ENCODE results near the genes TNKS2 and FGFBP3.

CAGE:
- cytosol, long polyA minus RNA = no peak
- cytosol, long polyA plus RNA = no peak
- long polyA plus RNA = no peak
- nucleus, long polyA minus RNA = no peak
- nucleus, long polyA plus RNA = no peak
Observed at GRCh38 chr10:88825005-88825661, 22.6 kb downstream of the LIPM start.

GRCh38 chr10:88881261-88881696 is 1.2 kb downstream of the STAMBPL1 start:
CAGE:
- cytosol, long polyA minus RNA = no peak
- cytosol, long polyA plus RNA = no peak
- long polyA plus RNA = no peak
- nucleus, long polyA minus RNA = no peak
- nucleus, long polyA plus RNA = no peak

CAGE:
- cytosol, long polyA minus RNA = no peak
- cytosol, long polyA plus RNA = no peak
- long polyA plus RNA = no peak
- nucleus, long polyA minus RNA = no peak
- nucleus, long polyA plus RNA = no peak
Observed at GRCh38 chr10:88912260-88912792, 32.3 kb downstream of the STAMBPL1 start.

GRCh38 chr10:88980675-88981284 is 9.8 kb upstream of the FAS start:
CAGE:
- cytosol, long polyA minus RNA = no peak
- cytosol, long polyA plus RNA = no peak
- long polyA plus RNA = no peak
- nucleus, long polyA minus RNA = no peak
- nucleus, long polyA plus RNA = no peak

GRCh38 chr10:88982317-88982800 is 8.2 kb upstream of the FAS start:
CAGE:
- cytosol, long polyA minus RNA = no peak
- cytosol, long polyA plus RNA = no peak
- long polyA plus RNA = no peak
- nucleus, long polyA minus RNA = no peak
- nucleus, long polyA plus RNA = no peak

DNA sequence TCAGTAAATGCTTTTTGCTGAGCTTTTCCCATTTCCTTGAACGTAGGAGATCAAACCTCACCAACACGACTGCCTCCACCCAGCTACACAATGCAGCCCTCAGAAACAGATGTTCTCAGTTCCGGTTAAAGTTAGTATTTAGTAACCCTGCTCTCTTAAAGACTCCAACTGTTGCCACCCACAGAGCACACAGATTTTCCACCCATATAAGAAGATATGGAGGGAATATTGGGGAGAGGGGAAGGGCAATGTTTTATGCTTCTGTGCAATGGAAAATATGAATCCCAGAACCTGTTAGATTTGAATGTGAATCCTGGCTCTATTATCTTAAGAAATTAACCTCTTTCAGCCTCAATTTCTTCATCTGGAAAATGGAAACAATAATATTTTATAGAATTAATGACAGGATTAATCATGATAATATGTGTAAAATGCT is 96.8 kb downstream of the FAS start:
CAGE:
- cytosol, long polyA minus RNA = no peak
- cytosol, long polyA plus RNA = no peak
- long polyA plus RNA = no peak
- nucleus, long polyA minus RNA = no peak
- nucleus, long polyA plus RNA = no peak

DNA sequence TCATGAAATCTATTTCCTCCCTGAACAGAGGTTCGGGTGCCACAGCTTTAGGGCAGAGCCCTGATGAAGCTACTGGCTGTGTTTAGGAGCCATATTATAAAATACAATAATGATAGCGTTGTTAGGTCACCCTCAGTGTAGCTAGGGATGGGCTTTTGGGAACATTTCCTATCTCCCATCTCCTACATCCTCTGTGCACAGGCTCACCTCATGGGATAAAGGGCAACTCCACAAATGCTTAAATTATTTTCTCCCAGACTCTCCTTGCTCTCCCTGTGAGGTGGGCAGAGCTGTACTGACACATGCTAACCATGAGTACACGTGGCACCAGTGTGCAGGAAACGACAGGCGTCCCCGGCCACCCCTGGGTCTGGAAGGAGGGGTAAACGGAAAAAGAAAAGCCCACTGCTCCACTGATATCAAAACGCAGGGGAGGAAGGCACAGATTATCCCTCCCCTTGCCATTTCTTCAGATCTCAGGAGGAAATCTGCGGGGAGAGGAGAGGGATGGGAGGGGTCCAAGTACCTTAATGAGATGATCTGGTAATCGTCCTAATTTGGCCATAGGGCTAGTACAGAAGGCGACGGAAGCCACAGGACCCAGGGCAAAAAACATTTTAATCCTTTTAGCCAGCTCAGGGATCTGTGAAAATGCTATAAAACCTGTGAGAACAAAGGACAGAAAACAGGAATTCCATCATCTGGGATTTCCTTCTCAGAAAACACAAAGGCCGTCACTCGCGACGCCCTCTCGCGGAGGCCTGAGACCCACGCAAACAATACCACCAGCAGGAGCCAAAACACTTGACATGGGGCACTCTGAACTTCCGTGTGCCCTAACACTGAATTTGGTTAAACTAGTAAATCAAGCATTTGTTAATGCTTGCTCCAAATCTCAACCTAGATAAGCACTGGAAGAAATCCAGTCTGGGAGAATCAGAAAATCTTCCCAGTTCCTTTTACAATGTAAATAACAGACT is 17.7 kb upstream of the CH25H start:
CAGE:
- cytosol, long polyA minus RNA = no peak
- cytosol, long polyA plus RNA = no peak
- long polyA plus RNA = no peak
- nucleus, long polyA minus RNA = no peak
- nucleus, long polyA plus RNA = no peak

DNA sequence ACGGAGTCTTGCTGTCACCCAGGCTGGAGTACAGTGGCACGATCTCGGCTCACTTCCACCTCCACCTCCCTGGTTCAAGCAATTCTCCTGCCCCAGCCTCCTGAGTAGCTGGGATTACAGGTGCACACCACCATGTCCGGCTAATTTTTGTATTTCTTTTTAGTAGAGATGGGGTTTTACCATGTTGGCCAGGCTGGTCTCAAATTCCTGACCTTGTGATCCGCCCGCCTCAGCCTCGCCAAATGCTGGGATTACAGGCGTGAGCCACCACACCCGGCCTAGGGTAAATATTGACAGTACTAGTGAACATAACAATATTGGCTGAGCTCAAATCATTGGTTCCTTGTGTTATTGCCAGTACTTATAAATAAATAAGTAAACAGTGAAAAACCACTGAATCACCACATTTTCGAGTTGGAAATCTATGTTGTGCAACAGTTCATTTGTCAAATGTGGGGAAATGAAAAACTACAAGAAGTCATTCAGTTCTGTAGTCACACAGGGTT is 15.7 kb downstream of the RPP30 start:
CAGE:
- cytosol, long polyA minus RNA = no peak
- cytosol, long polyA plus RNA = no peak
- long polyA plus RNA = no peak
- nucleus, long polyA minus RNA = no peak
- nucleus, long polyA plus RNA = no peak

DNA sequence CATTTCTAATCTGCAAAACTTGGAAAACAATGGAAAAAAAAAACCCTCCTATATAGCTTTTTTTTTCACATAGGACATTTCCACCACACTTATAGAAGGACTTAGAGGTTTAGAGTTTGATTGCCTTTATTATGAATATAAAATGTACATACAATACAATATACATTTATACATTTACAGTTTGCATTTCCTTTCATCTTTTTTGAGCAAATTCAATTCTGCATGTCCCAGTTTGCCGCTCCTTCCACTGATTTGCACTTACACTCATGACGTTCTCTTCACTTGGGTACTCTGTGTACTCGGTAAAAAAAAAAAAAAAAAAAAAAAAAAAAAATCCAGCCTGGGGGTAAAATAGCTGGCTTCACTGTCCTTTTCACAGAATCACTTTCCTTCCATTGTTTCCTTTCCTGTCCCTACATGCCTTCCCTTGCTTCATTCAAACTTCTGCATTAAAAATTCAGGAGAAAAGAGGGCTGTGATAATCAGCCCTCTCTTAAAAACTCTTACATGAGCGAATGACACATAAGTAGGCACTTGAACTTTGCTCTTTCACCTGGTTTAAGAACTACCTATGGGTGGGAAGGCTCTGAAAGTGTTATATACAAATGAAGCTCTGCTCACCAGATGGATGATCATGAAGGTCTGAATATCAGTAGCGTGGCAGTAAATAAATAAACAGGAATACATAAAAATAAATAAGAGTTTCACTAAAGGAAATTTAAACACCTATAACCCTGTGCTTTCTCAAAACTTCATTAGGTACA is 8.7 kb downstream of the ANKRD1 start:
CAGE:
- cytosol, long polyA minus RNA = no peak
- cytosol, long polyA plus RNA = no peak
- long polyA plus RNA = no peak
- nucleus, long polyA minus RNA = no peak
- nucleus, long polyA plus RNA = no peak

GRCh38 chr10:90918348-90918660 is 2.6 kb downstream of the ANKRD1 start:
CAGE:
- cytosol, long polyA minus RNA = no peak
- cytosol, long polyA plus RNA = no peak
- long polyA plus RNA = no peak
- nucleus, long polyA minus RNA = no peak
- nucleus, long polyA plus RNA = no peak

DNA sequence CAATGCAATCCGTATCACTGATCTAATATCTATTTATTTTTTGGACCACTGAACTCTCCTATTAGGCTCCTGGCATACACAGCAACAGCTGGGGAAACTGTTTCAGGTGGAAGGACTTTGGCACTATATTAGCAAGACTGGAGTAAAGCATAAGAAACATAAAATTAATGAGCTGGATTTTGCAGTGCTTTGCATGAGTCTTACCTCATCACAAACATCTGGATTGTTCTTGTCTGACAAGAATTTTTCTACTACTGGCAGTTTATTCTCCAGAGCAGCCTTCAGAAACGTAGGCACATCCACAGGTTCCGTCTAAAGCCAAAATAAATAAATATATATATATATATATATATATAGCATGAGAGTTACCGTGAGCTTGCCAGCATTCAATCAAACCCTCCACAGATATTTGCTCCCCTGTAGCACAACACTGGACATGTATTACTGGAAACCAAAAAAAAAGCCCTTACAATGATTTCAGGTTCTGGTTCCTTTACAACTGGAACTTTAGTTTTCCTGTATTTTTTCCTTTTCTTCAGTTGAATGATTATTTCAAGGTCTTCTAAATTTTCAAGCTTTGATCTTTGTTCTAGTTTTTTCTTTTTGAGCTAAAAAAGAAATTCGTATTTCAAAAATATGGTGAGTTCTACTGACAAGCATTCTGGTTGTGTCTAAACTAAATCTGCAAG is 2.1 kb downstream of the ANKRD1 start:
CAGE:
- cytosol, long polyA minus RNA = no peak
- cytosol, long polyA plus RNA = no peak
- long polyA plus RNA = no peak
- nucleus, long polyA minus RNA = no peak
- nucleus, long polyA plus RNA = no peak

DNA sequence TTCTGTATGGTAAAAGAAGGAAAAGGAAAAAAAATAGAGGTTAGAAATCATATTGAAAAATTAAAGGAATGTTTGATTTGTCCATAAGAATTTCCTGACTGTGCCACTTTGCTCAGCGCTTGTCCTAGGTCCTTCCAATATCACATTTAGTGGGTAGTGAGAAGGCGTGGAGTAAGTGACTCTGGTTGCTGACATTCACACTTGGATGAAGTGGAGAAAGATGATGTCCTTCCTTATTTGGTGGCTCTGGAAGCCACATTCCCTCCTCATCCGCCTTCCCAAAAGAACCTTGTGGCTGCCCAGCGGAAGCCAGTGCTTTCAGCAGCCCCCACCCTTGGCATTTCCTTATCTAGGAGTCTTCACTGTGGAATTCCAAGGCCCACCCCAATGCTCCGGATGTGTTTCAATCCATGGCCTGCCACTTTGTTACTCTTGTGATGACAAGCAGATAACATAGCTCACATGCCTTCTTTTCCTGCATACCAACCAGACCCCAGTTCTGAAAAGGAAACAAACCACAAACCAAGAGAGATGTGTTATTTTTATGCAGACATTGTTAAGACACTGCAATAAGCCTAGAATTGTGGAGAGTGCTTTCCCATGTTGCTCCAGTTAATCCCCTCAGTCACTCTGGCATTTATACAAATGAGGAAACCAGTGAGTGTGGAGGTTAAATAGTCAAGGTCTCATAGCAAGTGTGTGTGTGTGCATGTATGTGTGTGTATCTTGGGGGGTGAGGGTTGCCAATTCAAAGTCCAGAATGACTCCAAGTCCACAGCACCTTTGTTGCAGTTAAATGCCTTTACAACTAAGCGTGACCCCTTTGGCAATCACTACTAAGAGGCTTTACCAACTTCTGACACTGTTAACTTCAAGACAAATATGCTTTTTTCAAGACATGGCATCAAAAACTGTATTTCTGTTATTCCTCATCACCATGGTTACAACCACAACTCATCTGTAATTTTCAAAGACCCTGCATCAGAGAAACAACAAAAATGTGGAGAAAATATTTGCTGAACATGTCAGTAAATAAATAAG is 10.3 kb upstream of the ANKRD1 start:
CAGE:
- cytosol, long polyA minus RNA = no peak
- cytosol, long polyA plus RNA = no peak
- long polyA plus RNA = no peak
- nucleus, long polyA minus RNA = no peak
- nucleus, long polyA plus RNA = no peak

GRCh38 chr10:91034923-91035232 is 114.0 kb upstream of the ANKRD1 start:
CAGE:
- cytosol, long polyA minus RNA = no peak
- cytosol, long polyA plus RNA = no peak
- long polyA plus RNA = no peak
- nucleus, long polyA minus RNA = no peak
- nucleus, long polyA plus RNA = no peak

DNA sequence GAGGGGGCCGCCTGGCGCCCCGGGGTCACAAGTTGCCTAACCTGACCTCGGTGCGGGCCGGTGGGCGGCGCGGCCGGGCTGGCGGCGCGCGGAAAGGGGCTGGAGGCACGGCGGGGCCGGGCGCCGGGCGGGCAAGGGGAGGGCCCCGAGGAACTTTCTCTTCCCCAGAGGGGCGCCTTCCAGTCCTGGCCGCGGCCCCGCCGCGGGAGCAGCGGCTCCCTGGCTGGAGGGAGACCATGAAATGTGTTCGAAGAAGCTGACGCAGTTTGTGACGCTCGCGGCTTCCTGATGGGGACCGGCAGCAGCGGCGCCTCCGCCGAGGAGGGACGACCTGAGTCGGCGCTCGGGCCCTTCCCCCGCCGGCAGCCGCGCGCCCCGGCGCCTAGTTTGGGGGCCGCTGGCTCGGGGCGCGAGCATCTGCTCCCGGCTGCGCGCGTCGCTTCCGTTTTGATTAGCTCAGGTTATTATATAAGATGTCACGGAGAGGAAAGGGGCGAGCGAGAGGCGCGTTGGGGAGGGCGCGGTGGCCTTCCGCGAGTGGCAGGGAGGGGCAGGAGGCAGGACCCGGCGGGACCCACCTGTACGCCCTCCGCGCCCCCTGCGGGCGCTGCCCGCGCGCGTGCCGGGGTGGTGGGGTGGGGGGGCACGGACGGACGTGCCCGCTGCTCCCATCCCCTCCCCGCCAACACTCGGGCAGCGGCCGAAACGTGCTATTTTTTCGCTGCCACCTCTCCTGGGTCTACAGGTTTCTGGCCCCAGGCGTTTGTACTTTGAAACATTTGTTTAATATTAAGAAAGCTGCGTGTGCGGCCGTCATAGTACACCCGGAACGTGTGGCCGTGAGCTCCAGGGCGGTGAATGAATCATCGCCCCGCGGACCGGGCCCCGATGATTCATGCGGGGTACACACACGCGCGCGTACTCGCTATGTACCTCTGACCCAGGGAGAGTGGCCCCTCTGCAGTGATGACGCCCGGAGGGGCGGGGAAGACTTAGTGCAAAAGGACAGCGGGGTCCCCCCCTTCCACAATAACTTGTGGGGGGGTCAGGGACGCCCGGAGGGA is 56.9 kb upstream of the PCGF5 start:
CAGE:
- cytosol, long polyA minus RNA = no peak
- cytosol, long polyA plus RNA = no peak
- long polyA plus RNA = no peak
- nucleus, long polyA minus RNA = no peak
- nucleus, long polyA plus RNA = no peak

CAGE:
- cytosol, long polyA minus RNA = no peak
- cytosol, long polyA plus RNA = no peak
- long polyA plus RNA = no peak
- nucleus, long polyA minus RNA = no peak
- nucleus, long polyA plus RNA = no peak
Observed at GRCh38 chr10:91631101-91631614, 1.7 kb downstream of the PPP1R3C start.

GRCh38 chr10:91798133-91798596 is at the start of gene TNKS2:
Gene TNKS2, plus strand, starts transcription at chr10:91798426.
CAGE:
- cytosol, long polyA minus RNA = no peak
- cytosol, long polyA plus RNA = no peak
- long polyA plus RNA = no peak
- nucleus, long polyA minus RNA = start-site peak on the plus strand at chr10:91798369-91798450, 134 reads
- nucleus, long polyA plus RNA = start-site peak on the plus strand at chr10:91798408-91798549, 64 and 324 reads in 2 replicates

DNA sequence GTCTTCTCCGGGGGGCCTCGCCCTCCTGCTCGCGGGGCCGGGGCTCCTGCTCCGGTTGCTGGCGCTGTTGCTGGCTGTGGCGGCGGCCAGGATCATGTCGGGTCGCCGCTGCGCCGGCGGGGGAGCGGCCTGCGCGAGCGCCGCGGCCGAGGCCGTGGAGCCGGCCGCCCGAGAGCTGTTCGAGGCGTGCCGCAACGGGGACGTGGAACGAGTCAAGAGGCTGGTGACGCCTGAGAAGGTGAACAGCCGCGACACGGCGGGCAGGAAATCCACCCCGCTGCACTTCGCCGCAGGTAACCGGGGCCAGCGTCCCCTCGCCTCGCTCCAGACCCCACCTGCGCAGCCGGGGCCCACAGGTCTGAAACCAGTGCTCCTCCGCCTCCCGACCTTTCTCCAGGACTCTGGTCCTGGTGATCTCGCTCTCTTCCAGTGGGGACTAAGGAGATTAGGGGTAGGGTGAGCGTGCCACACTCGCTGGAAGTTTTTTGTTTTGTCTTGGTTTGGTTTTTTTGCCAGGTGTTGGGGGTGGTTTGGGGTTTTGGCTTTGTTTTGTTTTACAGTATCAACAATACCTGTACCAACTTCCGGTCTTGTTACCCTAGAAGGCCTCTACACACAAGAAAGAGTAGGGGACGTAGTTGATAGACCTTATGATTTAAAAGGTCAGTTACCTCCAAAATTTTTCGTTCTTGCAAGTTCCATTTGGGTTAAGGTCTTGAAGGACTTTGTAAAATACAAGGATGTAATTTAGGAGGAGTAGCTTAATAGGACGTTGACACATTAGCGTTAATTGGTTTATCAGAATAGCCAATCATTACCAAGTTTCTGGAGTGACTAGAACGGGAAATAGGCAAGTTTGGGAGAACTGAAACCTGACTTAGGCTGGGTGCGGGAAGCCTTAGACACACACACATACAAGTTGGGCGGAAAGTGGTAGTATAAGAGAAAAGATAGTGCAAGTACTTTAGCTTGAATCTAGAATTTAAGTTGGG is 667 bp downstream of the TNKS2 start:
CAGE:
- cytosol, long polyA minus RNA = no peak
- cytosol, long polyA plus RNA = no peak
- long polyA plus RNA = no peak
- nucleus, long polyA minus RNA = no peak
- nucleus, long polyA plus RNA = no peak

DNA sequence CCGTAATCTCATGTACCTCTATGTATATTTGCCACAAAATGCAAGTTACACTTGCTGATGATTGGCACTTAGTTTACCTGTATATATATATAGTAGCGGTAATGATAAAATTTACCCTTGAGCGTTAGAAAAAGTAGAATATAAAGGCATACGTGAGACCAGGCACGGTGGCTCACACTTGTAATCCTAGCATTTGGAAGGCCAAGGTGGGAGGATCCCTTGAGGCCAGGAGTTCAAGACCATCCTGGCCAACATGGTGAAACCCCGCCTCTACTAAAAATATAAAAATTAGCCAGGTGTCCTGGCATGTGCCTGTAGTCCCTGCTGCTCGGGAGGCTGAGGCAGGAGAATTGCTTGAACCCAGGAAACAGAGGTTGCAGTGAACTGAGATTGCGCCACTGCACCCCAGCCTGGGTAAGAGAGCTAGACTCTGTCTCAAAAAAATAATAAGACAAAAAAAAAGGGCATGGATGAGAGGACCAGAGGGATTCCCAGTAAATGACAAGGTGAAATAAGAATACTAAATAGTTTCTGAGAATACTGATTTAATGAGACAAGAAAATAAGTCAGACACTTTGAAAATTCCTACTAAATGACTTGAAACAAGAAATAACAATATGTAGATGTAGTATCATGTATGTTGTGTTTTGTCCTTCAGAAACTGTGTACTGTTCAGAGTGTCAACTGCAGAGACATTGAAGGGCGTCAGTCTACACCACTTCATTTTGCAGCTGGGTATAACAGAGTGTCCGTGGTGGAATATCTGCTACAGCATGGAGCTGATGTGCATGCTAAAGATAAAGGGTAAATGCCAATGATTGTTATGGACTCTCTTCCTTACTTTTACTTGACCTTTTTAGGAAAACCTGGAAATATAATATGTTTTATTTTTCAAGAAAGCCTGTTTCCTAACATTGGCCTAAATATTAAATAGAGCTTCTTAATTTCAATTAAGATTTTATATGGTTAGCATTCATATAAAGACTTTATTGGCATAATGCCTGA is 42.0 kb downstream of the TNKS2 start:
CAGE:
- cytosol, long polyA minus RNA = no peak
- cytosol, long polyA plus RNA = no peak
- long polyA plus RNA = no peak
- nucleus, long polyA minus RNA = no peak
- nucleus, long polyA plus RNA = no peak

DNA sequence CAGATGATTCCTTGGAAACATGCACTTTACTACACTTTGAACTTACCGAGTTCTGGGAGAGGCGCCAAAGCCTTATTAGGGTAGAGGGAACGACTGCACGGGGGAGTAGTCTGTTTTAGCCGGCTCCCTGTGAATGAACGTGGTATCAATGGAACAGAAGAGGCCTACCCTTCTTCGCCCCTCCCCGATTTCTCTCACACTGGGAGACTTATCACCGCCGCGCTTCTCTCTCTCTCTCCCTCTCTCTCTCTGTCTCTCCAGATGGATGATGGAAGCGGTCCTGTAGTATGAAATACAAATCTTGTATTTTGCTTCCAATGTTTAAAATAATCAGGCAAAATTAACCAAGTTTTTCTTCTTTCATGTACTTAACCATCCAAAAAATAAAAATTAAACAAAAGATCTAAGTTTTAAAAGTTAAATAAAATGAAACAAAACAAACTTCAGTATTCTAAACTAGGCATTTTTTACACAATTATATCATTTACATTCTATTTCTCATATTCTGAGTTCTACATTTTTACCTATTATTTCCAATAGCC is at the start of gene FGFBP3:
TSS of gene FGFBP3 (minus strand) at position 135 of the 542 bp plus-strand sequence.
CAGE:
- cytosol, long polyA minus RNA = no peak
- cytosol, long polyA plus RNA = no peak
- long polyA plus RNA = no peak
- nucleus, long polyA minus RNA = no peak
- nucleus, long polyA plus RNA = no peak

CAGE:
- cytosol, long polyA minus RNA = no peak
- cytosol, long polyA plus RNA = no peak
- long polyA plus RNA = no peak
- nucleus, long polyA minus RNA = no peak
- nucleus, long polyA plus RNA = no peak
Observed at GRCh38 chr10:92108874-92109320, 182.0 kb downstream of the CPEB3 start.

Data from keratinocyte (primary cell).